WTC11 (cell line): ENCODE results near the genes PHYH and SEPHS1.

- PRO-cap = no peak
Measured at GRCh38 chr10:11685731-11686339, 56.3 kb upstream of the ECHDC3 start.

DNA sequence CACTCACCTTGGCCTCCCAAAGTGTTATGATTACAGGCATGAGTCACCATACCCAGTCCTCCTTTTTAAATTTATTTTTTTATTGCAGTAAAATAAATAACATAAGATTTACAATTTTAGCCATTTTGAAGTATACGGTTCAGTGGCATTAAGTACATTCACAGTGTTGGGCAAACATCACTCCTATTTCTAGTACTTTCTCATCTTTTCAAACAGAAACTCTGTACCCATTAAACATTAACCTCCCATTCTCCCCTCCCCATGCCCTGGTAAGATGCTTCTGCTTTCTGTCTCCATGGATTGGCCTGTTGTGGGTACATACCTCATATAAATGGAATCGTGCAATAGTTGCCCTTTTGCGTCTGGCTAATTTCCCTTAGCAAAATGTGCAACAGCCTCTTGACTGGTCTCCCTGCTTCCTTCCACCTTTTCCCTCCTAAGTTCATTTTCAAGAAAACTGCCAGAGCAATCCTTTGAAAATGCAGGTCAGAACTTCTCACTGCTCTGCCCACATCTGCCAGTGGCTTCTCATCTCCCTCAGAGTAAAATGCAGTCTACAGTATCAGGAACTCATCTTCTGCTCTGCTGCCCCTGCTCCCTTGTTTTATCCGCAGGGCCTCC lies 44.5 kb upstream of the ECHDC3 start:
- PRO-cap = no peak

DNA sequence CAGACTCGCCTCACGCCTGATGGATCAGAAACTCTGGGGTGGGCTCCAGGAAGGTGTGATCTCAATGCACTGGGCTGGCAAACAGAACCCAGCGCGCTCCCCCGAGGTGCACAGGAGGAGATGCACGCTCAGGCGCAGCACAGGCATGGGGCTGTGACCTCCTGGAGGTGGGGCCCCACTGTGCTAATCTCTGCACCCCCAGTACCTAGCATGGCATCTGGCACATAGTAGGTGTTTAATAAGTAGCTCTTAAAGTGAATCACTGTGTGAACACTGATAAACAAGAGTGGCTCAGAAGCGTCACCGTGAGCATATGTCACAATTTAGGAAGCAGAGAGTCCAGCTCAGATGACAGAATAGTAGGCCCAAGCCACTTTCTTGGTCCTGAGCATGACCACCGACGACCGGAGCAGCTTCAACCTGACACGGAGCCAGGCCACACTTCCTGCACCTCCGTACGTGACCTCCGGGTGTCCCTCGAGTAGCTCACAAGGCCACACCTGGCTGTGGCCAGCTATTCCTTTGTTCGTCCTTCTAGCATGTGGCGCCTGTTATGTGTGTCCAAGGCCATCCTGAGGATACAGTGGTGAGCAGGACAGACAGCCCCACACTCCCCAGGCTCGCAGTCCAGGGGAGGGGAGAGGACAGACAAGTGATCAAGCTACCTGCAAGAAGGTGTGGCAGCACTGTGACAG lies 58.1 kb downstream of the PROSER2 start:
- PRO-cap = no peak

GRCh38 chr10:12041574-12042063 lies 990 bp downstream of the UPF2 start:
- PRO-cap = unidirectional peak, plus-strand start at chr10:12041900

- PRO-cap = no peak
Measured at GRCh38 chr10:12071448-12071764, 2.7 kb downstream of the DHTKD1 start.

- PRO-cap = no peak
Measured at GRCh38 chr10:12191719-12192162, 4.0 kb downstream of the NUDT5 start.

- PRO-cap = no peak
Measured at GRCh38 chr10:12246457-12247086, 50.6 kb downstream of the CDC123 start.

GRCh38 chr10:12455798-12456447 lies 106.6 kb downstream of the CAMK1D start:
- PRO-cap = no peak

GRCh38 chr10:12609082-12609898 lies 259.9 kb downstream of the CAMK1D start:
- PRO-cap = no peak

DNA sequence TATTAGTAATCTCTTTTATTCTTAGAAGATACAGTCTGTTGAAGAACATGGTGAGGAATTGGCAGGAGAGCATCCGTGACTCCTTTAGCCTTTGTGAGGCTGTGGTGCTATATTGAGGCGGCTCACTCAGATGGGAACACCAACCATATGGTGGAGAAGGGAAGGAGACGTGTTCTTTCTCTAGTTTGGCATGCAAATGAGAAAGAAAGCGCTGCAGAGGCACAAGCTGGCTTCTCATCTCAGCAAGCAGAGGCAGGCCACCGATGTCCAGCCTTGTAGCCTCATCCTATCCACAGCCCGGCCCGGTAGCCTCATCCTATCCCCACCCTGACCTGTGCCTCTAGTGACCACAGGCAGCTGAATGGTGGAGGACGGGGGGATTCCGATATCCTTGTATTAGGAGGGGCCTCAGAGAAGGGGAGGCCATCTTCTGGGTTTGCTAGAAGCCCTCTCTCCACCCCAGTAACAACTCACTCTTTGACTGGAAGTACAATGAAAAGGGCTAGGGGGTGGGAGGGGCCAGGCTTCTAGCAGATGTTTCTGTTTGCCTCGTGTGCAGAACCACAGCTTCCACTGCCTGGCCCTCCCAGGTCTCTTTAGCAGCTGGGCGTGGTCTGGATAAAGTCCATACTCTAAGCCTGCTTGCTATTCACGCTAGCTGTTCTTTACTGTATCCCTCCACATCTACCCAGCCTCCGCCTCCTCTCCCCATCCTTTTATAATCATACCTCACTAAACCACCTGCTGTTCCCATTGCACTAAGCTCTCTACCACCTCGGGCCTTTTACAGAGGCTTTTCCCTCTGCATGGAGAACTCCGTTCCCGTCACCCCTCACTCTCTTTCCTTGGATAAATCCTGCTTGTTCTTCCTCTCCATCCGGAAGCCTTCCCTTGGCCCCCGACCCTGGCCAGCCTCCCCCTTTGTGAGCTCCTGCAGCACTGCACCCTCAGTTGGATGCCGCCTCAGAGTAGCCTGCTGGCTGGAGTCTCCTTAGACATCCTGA lies 288.6 kb downstream of the CAMK1D start:
- PRO-cap = no peak

DNA sequence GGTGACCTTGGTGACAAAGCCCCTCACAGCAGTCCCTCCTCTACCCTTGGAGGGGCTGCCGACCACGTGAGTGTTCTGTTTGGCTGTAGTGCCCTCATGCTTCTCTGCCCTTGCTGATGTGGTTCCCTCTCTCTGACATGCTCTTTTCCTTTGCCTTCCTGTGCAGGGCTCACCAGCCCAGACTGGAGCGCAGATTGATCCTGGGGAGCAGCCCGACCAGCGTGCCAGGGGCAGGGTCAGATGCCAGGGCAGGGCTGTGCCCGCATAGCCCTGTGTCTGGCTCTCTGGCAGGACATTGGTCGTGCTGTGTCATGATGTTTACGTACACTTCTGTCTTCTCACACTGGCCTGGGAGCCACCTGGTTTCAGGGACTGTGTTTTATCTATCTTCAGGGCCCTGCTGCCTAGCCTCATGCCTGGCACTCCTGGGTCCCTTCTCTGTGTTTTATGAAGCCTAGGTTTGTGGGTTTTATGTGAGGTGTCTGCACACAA lies 300.8 kb downstream of the CAMK1D start:
- PRO-cap = no peak

DNA sequence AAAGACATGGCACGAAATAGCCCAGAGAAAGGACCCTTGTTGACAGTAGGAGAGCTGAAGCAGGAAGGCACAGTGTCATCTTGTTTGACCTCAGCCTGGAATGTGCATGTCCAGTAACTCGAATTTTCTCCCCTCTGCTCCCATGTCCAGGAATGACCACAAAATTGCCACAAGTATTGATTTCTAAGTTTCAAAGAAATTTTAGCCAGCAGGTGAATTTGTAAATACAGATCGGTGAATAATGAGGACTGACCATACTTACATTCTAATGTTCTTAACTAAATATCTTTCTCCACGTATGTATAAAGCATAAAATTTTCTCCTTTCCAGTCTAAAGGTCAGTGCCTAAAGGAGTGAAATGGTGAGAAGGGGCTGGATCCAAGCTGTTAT lies 300.9 kb downstream of the CCDC3 start:
- PRO-cap = no peak

DNA sequence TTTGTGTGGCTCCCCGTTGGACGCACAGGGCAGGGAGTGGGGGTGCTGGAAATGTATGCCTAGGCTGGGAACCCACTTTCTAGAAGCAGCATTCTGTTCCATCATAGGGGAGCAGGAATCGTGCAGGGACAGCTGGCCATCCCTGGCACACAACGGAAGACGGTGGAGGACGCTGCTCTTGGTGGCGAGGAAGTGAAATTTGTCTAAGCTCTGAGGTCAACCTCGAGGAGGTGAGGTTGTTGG lies 299.5 kb downstream of the CCDC3 start:
- PRO-cap = no peak

DNA sequence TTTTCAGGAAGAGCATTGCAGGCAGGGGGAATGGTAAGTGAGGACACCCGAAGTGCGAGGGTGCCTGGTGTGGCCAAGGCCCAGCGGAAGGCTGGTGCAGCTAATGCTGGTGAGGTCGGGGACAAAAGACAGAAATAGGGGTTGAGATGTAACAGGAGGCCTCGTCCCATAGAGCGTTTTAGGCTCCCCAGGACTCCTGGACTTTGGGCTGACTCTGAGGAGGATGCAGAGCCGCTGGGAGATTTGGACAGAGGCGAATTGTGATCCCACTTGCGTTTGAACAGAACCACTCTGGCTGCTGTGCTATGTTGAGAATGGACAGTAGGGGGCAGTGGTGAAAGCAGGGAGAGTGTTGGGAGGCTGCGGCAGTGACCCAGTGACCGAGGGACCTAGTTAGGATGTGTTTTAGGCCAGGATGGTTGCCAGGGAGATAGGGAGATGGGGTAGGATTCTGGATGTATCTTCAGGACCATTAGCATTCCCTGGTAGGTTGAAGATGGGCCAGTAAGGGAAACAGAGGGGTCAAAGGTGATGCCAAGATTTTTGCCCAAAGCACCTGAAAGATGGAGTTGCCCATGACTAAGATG lies 271.7 kb downstream of the CCDC3 start:
- PRO-cap = no peak

DNA sequence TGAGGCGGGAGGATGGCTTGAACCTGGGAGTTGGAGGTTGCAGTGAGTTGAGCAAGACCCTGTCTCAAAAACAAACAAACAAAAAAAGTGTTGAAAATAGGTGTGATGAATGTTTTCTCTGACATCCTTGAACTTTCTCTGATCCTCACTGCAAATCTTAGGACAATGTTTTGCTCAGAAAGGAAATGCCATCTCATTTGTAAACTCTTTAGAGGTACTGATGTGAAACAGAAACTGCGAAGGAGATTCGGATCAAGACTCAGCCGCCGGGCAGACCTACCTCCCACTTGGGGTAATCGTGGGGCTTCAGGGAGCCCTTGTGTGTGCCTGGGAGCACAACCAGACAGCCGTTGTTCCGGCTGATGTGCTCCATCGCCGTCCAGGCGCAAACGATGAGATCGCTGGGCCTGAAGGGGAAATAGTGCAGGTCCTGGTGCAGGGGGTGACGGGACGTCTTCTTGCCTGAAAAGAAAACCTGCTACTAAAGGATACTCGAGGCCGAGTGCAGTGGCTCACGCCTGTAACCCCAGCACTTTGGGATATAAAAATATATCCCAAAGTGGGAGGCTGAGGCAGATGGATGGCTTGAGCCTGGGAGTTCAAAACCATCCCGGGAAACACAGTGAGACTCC lies 11.7 kb downstream of the PHYH start:
- PRO-cap = no peak

GRCh38 chr10:13299984-13300428 lies at the start of gene PHYH:
Gene PHYH, minus strand, starts transcription at chr10:13300064.
- PRO-cap = bidirectional peak, plus-strand start at chr10:13300189, minus-strand start at chr10:13300064

DNA sequence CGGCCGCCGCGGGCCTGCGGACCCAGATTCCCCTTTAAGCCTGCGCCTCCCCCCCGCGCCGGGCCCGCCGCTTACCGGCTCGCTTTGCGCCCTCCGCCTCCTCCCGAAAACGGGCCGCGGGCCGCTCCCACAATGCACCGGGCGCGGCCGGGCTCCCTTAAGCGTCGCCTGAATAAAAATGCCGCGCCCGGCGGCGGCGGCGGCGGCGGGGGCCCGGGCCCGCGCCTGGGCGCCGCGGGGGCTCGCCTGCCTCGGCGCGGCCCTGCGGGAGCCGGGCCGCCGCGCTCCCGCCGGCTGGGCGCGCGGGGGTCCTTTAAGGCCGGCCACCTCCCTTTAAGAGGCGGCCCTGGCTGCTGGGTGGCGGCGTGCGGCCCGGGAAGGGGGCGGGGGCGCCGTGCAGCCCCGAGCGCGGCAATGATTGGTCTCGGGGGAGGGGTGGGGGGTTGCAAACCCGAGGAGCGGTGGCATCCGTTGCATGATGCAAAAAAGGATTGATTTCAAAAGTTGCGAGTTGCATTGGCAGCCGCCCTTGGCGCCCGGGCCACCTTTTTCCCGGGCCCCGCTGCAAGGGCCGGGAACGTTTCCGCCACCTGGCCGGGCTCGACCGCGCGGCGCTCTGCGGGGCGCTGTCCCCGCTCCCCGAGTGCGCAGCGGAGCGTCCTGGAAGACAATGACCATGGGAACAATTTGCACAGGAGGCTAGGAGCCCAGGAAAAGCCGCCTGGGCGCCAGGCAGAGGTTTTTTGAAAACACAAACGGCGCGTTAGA lies at the start of gene SEPHS1:
SEPHS1 (minus strand) TSS at position 369 of the 768 bp plus-strand sequence.
- PRO-cap = bidirectional peak, plus-strand start at position 494 of the sequence, minus-strand start at position 86 of the sequence

DNA sequence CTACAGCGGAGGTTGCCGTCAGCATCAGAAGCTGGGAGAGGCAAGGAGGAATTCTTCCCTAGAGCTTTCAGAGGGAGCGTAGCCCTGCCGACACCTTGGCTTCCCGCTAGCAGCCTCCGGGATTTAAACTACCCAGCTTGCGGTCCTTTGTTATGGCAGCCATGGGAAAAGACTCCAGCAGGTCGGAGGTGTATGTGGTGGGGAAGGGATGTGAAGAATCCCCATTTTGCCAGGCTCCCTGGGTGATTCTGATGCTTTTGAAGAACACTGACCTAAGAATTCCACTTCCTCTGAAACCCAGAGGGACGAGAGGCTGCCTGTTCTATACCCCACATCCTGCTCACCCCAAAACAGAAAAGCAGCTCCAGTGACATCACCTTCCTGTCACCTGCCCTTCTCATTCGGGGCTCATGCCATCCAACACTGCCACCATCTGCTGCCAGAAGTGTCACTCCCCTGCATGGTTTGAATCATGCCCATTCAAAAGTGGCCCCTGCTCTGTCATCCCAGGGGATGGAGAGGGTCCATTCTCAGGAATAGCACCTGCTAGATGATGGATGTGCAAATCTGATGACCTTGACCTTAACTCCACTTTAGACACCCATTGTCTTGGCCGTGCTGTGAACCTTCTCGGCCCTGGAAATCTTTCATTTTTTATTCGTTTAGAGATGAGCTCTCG lies 3.5 kb upstream of the SEPHS1 start:
- PRO-cap = bidirectional peak, plus-strand start at position 284 of the sequence, minus-strand start outside the sequence; unidirectional peak, minus-strand start at position 315 of the sequence

DNA sequence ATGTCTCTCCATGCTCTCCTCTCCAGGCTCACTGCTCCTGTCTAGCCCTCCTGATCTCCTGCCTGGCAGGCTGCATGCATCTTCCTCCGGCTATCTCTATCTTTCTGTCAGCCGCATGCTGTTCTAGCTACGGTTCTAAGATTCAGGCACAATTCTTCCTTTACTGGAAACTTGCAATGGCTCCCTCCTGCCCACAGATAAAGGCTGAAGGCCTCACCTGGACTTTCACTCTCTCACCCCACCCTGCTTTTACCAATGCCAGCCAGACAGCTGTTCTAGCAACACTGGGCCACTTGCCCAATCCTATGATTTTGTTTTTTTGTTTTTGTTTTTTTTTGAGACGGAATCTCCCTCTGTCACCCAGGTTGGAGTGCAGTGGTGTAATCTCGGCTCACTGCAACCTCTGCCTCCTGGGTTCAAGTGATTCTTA lies 38.3 kb downstream of the BEND7 start:
- PRO-cap = no peak

DNA sequence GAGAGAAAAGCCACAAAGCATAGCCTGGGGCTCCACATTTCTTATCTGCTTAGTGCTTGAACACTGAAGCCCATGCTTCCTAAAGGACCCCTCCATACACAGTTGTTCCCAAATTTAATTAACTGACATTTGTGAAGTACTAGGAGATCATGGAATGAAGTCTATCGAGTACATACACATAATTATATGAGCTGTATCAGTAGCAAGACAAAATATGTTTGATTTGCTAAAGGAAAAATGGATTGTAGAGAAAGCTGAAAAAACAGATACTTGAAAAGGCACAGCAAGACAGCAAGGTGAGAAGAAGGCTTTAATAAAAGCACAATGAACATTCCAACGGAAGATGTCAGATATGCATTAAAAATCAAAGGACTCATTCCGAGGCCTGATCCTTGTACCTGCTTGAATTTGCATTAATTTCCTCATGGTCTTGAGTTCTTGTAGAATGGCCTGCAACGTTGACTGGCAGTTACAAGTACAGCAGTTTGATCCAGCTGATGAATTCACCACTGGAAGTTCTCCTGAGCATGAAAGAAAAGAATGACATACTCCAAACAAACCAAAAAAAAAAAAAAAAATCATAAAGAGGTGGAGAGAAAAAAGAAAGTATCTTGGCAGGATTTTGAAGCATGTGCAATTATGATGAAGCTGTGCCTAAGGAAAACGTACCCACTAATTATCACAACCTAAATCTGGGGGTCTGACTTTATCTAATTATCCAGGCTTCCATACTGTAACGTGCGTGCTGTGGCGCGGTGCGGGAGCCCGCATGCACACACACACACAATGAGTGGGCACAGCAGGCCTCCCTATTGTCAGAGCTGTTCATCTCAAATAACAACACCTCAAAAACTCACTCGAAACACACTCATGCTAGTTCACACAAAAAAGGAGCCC lies 32.2 kb downstream of the BEND7 start:
- PRO-cap = no peak